ENCODE data around the genes MROH9 and C1orf105.

DNA sequence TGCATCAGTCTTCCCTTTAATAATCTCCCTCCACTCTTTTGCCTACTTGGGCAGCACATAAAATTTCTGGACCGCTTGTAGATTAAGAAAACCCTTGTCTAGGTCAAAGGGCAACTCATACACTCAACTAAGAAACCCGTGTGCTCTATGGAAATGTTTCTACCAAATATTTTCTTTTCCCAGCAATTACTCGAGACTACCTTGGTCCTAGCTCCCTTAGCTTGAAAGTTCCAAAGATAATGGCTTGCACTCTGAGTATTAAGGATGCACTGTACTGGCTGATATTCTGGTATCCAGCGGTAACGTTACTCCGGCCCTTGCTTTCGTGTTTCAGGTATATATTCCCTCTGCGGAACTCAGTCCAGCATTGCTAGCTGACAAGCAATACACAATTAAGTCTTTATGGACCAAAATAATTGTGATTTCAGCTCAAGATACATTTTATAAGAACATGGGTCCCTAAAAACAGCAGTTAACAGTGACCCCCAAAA is 979 bp downstream of the SCYL3 start:
- RRBS, result no CpG with 5 or more reads among the region's 8 CpGs

- RRBS, result no CpG with 5 or more reads among the region's 13 CpGs
These were observed 391 bp upstream of the SCYL3 start for GRCh38 chr1:169894101-169894472.

GRCh38 chr1:169894527-169894892 is 814 bp upstream of the SCYL3 start:
- RRBS, result no CpG with 5 or more reads among the region's 11 CpGs

- RRBS, result no CpG with 5 or more reads among the region's 1 CpG
These were observed 5.3 kb downstream of the GORAB start for GRCh38 chr1:170537234-170537639.

- RRBS, result no CpG with 5 or more reads among the region's 9 CpGs
These were observed 30.9 kb downstream of the GORAB start for GRCh38 chr1:170562525-170563630.

- RRBS, result 7% methylated on average over 10 of the region's 43 CpGs
These were observed 2.6 kb upstream of the PRRX1 start for GRCh38 chr1:170661204-170661819.

DNA sequence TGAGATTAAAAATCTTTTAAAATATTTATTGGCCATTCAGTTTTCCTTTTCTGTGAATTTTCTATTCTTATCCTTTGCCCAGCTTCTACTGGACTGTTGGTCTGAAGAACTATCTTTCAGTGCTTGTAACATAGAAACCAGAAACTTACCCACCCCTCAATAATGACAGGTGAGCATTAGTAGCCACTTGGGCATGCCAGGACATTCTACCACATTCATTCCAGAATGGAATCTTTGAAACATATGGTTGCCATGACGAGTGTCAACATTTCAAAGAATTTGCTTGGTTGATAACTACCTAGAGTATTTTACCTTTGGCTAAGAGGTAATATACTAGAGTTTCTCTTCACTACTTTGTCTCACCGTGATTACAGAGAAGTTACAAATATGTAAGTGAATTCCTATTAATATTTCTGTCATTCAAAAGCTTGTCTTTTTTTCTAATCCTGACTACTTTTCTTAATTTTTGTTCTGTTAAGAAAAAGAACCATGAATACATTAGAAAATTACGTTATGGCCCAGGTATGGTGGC is at the start of gene MROH9:
Gene MROH9 (plus strand): TSS at position 336 of the 532 bp plus-strand sequence.
- RRBS, result no CpG with 5 or more reads among the region's 3 CpGs

DNA sequence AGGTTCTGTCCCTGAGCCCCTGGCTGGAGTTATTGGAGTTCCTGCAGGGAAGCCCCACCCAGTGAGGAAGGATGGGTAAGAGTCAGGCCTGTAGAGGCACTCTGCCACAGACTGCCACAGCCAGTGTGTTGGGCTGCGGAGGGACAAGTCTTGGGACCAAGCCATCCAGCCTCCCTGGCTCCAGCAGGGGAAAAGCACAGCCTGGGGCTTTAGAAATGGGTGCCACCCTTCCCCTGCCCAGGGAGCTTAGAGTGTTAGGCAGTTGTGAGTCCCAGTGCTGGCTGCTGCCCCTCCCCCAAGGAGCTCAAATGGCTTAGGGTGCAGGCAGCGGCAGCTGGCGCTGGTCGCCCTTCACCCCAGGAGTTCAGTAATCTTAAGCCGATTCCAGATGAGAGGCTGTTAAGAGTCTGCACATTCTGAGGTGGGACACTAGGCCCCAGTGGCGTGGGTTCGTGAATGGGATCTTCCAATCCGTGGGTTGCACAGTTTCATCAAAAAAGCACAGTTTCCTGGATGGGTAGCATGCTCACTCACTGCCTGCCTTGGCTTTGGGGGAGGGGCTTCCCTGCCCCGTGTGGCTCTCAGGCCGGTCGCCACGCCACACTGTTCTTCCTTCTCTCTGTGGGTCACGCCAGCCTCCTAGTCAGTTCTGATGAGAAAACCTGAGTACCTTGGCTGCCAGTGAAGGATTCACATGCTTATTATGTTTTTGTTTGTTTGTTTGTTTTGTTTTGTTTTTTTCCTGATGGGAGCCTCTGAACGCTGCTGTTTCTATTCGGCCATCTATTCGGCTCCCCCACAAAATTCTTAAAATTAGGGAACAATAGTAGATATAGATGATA is 57.5 kb upstream of the FMO3 start:
- RRBS, result no CpG with 5 or more reads among the region's 16 CpGs

DNA sequence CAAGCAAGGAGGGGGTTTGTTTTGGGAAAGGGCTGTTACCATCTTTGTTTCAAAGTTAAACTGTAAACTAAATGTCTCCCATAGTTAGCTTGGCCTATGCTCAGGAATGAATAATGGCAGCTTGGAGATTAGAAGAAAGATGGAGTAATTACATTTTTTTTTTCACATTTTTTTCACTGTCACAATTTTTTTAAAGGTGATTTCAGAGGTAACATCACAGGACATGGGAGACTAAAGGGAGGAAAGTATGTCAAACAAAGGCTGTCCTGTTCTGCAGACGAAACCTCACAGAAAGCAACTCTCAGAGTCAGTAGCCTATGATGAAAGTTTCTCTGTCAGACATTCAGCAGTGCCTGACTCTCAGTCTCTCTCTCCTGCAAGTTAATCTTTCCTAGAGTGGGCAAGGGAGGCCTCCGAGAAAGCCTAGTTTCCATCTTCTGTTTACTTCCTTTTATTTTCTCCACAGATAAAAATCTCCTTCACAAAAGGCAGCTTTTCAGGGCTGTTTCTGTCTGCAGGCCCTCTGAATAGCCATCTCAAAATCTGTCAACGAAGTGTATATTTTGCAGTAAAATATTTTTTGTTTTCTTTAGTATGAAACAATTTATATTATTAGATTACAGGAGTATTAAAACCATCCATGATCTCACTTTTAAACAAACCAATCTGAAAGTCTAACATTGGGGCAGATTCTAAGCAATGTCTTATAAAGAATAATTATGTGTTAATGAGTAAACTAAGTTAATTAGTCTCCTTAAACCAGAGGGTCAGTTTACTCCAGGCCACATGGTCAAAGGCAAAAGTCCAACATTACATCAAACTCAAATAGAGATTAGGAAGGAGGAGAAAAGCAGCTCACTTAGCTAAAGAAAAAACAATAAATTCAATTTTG is 24.8 kb upstream of the FMO2 start:
- RRBS, result no CpG with 5 or more reads among the region's 3 CpGs

GRCh38 chr1:171319597-171320344 is 5.8 kb downstream of the FMO4 start:
- RRBS, result no CpG with 5 or more reads among the region's 4 CpGs

GRCh38 chr1:171644886-171645663 is 7.4 kb downstream of the MYOC start:
- RRBS, result no CpG with 5 or more reads among the region's 18 CpGs

DNA sequence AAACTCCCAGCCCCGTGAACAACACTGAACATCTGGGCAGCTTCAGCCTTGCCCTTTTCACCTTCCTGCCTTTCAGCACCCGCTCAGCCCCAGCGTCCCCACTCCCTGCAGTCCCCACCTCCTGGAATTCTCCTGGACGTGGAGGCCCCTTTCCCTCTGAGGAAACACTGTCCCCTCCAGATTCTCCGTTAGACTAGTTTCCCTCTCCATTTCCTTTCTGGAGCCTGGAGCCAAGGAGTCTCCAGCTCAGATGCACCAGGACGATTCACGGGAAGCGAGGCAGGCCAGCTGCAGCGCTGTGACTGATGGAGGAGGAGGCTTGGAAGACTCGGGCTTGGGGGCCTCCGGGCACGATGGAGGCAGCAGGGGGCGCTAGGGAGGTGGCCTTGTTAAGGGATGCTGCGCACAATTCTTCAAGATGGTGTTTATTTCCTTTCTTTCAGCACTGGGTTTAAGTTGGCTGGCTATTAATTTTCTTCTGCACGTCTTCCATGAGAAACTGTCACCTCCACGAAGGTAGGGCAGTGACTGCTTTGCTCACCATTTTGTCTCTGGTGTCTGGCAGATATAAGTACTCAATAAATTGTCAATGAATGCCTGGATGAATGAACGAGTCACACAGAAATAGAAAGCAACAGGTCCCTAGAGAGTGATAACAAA is 3.0 kb upstream of the MYOC start:
- RRBS, result no CpG with 5 or more reads among the region's 17 CpGs

GRCh38 chr1:171783525-171784285 is 2.2 kb downstream of the METTL13 start:
- RRBS, result no CpG with 5 or more reads among the region's 13 CpGs

DNA sequence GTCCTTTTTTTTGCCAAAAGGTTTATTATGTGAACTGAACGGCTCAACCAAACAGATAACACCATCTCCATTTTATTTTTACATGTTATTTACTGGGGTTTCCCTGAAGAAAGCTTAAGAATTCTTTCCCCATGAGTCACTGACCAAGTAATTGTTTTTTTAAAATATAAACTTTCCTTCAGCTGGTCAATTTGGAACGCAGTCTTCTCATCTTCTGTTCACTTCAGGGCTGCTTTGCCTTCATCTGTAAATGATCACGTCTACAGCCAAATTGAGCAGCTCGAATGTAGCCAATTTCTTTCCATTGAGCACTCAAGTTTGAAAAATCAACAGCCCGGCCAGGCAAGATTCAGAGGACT is 76.7 kb upstream of the C1orf105 start:
- RRBS, result no CpG with 5 or more reads among the region's 5 CpGs

- RRBS, result no CpG with 5 or more reads among the region's 6 CpGs
These were observed 39.6 kb upstream of the C1orf105 start for GRCh38 chr1:172380730-172381374.

DNA sequence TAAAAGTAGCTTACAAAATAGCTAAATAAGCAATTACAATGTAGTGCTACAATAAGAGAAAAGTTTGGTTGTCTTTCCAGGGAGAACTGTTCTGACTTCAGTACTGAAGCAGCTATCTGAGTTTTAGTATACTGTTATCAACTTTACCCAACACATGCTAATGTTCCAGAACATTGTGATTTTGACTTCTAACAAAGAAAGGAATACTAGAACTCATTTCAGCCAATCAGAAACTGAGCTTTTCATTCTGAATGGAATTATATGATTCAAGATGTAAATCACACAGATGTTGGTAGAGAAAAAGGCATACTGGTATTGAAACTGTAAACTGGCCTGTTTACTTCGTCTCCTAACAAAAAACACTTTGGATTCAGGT is at the start of gene C1orf105:
Gene C1orf105 (plus strand): TSS at position 269 of the 376 bp plus-strand sequence.
- RRBS, result no CpG with 5 or more reads among the region's 1 CpG

- RRBS, result 13% methylated on average over 2 of the region's 3 CpGs
These were observed 35.6 kb upstream of the SUCO start for GRCh38 chr1:172497280-172497725.

DNA sequence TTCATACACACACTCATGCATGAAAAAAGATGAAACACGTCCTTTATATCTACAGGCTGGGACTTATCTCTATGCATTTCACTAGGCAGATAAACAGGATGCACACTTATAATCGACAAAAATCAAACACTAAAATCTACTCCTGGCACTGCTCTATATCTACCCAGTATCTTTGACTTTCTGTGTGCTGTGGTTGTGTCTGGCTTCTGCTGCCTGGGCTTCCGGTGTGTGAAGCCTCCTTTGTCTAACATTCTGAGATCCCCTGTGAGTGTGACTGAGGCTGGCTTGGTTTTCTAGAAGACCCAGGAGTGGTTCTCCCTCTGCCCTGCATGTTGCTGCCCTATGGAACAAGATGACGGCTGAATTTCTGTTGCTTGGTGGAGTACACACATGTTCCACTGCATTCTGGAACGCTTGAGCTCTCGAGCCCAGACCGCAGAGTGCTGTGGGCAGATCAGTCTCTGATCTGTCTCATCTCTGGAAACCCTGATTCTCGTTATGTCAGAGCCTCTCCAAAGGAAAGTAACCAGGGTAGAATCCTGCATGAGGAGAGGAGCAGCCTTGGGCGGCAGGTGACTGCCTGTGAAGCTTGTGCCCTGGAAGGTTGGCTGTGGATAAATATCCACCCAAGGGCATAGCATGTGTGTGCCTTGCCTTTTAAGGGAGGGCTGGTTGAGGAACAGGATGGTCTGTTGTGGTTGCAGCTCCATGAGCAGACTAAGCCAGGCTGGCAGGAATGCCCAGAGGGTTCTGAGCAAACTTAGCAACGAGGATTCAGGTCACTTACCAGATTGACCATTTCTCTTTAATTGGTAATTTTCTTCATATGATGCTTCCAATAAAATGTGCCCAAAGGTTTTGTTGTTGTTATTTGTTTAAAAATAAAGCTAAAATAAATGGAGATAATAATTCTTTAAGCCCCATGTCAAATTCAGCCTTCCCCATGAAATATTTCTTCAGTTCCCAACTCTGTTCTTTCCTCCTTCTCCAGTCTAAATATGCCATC is 19.5 kb upstream of the FASLG start:
- RRBS, result no CpG with 5 or more reads among the region's 10 CpGs

DNA sequence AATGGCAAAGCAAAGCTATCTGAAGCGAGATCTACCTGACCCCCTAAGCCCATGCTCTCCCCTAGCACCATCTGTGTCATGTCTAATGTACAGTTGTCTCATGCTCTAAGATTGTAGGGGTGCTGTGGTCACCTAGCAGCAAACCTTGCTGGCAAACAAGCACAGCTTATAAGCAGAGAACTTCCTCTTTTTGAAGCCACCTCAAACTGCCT is 66.0 kb downstream of the FASLG start:
- RRBS, result no CpG with 5 or more reads among the region's 1 CpG

DNA sequence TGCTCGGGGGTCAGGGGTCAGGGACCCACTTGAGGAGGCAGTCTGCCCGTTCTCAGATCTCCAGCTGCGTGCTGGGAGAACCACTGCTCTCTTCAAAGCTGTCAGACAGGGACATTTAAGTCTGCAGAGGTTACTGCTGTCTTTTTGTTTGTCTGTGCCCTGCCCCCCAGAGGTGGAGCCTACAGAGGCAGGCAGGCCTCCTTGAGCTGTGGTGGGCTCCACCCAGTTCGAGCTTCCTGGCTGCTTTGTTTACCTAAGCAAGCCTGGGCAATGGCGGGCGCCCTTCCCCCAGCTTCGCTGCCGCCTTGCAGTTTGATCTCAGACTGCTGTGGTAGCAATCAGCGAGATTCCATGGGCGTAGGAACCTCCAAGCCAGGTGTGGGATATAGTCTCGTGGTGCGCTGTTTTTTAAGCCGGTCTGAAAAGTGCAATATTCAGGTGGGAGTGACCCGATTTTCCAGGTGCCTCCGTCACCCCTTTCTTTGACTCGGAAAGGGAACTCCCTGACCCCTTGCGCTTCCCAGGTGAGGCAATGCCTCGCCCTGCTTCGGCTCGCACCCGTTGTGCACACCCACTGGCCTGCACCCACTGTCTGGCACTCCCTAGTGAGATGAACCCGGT is 64.0 kb downstream of the TNFSF18 start:
- RRBS, result no CpG with 5 or more reads among the region's 22 CpGs

Data from foreskin fibroblast (primary cell).